Frontal cortex (tissue), 2 donors: ENCODE measurements around a stretch of chr14.

DNA sequence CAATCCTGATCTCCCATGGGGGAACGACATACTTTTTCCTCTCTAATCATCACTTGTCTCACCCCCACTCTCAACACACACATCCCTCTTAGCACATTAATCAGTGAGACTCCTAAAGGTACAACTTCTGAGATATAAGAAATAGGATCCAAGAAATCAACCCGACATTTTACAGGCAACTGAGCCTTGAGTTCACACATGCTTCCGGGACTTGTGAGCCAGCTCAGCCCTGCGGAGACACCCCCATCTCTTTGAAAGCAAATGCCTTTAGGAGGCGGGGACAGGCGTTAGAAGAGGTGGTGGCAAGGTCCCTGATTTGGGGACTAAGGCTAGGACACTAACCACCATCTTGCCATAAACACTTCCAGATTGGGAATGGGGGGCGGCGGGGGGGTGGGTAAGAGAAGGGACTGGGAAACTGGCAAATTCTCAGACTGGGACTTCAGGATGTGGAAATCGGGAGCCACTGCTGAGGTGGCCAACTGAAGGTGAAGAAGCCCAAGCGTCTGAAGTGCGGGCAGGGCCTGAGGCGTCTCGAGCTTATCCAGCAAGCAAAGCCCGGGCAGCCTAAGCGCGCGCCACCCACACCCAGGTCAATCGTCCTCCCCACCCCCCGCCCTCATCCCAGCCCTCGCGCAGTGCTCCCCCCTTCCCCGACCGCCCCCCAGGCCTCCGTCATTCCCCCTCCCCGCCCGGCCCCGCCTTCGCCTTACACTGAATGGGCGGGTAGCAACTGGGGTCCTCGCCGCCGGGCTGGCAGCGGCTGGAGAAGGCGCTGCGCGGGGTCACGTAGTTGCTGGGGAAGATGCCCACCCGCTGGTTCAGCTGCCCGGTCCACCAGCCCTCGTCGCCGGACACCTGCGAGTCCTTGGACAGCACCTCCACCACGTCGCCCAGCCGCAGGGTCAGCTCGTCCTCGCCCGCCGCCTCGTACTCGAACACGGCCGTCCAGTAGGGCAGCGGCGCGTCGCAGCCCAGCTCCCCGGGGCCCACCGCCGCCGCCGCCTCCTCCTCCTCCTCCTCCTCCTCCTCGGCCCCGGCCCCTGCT lies 936 bp downstream of the MAP3K9 start:
- RAMPAGE, long total RNA, result no peak

GRCh38 chr14:70882880-70883599 lies 24.2 kb upstream of the PCNX1 start:
- RAMPAGE, long total RNA, result no peak

- RAMPAGE, long total RNA, result no peak
These were observed 11.6 kb downstream of the PCNX1 start for GRCh38 chr14:70918802-70919385.

- RAMPAGE, long total RNA, result no peak
These were observed 66.0 kb downstream of the PCNX1 start for GRCh38 chr14:70973011-70973881.

- RAMPAGE, long total RNA, result no peak
These were observed 92.0 kb downstream of the PCNX1 start for GRCh38 chr14:70999133-70999782.

GRCh38 chr14:71353155-71353947 lies 33.1 kb downstream of the SIPA1L1 start:
- RAMPAGE, long total RNA, result no peak

DNA sequence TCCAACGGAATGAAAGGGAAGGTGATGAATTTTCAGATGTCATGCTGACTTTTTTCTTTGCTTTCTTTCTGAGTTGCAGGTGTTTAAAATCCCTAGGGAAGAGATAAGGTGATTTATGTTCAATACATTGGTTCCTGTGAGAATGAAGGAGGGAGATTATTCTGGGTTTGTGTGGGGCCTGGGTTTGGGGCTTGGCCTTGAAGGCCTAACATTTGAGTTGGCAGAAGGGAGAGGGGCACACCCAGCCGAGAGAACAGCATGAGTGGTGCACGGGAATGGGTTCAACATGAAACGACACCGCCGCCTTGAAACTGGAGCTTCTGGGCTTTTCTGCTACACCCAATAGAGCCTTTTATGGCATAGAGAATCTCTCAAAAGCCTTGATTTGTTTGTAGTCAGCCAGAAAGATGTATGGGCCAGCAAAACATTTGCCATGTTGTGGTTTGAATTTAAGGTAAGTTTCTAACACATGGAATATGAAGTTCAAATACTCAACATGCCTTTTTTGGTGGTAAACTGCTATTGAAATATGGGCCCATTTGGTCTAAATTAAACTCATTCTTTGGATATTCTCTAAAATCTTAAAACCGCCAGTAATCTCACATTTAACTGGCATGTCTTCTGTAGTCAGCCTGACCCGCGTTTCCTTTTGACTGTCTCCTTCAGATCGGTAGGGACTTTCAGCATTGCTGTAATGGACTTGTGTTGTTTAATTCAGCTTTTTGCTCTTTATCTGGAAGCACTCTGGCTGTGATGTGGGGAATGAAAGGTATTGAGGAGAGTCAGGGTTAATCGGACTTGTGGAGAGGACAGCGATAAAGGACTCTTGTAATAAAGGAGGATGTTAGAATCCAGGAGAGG lies 64.1 kb downstream of the SIPA1L1 start:
- RAMPAGE, long total RNA, result no peak

DNA sequence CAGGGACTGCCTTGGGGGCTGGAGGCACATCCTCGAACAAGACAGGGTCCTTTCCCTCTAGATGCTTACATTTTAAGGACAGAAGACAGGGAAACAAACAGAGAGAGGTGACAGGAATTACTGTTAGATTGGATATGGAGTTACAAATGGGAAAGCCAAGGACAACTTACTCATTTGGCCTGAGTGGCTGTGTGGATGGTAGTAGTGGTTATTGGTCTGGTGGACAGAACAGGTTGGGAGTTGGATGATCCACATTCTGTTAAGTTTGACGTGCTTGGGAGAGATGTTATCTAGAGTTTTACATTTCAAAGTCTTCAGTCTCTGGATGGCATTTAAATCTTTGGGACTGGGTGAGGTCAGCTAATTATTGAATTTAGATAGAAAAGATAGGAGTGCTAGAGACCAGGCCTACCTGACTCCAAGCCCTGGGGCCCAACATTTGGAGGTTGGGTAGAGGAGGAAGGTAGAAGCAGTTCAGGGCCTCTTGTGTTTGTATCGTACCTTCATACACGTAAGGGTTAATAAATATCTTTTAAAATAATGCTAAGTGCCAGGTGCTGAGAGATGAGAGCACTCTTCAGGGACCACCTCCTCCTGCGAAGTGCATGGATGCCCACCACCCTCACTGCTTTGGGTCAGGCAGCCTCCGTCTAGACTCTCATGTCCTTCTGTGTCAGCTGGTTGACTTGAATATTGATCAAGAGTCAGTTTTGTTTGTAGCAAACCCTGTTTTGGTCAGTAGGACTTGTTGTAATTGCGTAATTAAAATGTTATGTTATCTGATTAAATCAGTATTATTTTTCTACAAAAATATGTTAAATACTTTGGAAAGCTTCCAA lies 151.4 kb downstream of the SIPA1L1 start:
- RAMPAGE, long total RNA, result no peak

GRCh38 chr14:71573837-71574632 lies 253.8 kb downstream of the SIPA1L1 start:
- RAMPAGE, long total RNA, result no peak

GRCh38 chr14:72450676-72451588 lies 443.0 kb downstream of the DPF3 start:
- RAMPAGE, long total RNA, result no peak

GRCh38 chr14:72529057-72529568 lies 364.8 kb downstream of the DPF3 start:
- RAMPAGE, long total RNA, result no peak

DNA sequence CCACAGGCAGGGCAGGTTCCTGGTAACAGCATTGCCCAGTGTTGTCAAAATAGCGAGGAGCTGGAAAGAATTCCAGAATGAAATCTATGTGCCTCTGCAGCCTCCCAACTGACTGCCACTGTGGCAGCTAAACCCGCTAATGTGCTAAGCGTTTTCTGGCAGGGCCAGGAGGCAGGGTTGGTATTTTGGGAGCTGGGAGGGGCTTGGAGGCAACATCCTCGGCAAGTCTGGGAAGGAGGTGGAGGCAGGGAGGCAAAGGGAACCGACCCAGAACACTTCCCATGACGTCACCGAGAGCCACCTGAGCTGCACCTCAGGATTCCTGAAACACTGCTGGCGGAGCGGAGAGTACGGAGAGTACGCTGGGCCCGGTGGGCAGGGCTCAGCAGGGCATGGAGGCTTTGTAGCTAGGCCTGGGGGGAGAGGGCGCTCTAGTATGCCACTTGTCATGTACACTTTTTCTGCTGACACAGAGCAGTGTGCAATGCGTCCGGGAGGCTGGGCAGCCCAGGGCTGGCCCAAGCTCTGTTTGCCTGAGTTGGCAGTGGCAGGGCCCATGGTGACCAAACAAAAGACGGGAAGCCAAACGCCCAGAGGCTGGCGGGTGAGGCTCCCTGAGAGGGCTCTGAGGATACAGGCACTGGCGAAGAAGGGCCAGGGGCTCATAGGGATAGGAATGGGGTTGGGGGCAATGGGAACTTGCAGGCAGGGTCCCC lies 81.5 kb downstream of the DPF3 start:
- RAMPAGE, long total RNA, result no peak

- RAMPAGE, long total RNA, result no peak
These were observed 3.2 kb downstream of the DCAF4 start for GRCh38 chr14:72929579-72929836.

DNA sequence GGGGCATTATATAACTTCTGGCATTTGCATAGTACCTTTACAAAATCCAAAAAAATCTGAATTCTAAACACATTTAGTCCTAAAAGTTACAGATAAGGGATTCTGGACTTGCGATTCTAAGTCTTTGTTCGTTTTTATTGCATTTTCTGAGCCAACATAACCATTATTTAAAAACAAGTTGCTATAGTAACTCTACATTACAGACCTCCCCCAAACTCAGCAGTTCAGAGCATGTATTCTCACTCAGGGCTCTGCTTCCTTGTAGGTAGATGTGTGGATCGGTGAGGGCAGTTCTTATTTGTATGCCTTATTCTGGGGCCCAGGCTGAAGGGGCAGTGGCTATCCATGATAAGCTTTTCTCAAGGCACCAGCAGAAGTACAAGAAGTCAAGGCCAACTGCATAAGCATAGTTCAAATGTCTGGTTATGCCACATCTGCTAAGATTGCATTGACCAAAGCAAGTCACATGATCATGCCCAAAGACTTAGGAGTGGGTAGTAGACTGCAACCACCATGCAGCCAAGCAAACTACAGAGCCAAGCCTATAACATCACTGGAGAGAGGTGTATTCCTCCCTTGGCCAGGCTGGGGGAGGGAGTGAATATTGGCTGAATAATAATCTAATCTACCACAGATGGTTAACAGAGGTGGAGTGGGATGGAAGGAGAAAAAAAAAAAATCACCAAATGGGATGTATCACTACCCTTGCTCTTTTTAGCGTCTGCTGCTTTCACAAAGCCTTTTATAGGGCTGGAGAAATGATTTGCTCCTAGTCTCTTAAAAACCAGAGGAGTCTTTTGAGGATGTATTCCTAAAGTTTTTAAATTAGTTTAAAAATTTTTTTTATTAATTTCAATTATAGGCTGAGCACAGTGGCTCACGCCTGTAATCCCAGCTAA lies 4.6 kb downstream of the PSEN1 start:
- RAMPAGE, long total RNA, result no peak

DNA sequence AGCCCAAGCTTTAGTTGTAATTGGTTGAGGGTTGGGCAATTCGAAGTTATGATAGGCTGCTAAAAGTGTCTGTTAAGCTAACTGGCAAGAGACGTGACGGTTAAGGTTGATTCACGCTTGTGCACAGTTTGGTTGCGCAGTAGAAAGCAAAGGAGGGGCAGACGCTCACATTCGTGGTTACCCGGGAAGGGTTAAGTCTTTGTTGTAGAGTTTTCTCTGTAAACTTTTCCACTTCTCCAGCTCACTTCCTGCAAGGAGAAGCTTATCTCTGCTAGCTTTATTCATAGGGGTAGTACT lies 336 bp upstream of the NUMB start:
- RAMPAGE, long total RNA, result no peak

DNA sequence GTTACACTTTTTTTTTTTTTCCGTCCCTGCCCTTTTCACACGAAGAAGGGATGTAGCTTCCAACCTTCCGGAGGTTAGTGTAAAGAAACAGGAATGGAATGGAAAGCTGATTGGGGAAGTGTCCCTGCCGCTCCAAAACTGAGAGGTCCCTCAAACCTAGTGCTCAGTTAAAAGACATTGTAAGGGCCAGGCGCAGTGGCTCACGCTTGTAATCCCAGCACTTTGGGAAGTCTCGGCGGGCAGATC lies 1.0 kb downstream of the ACOT2 start:
- RAMPAGE, long total RNA, result no peak

- RAMPAGE, long total RNA, result no peak
These were observed 1.7 kb downstream of the PNMA1 start for GRCh38 chr14:73712325-73713016.

DNA sequence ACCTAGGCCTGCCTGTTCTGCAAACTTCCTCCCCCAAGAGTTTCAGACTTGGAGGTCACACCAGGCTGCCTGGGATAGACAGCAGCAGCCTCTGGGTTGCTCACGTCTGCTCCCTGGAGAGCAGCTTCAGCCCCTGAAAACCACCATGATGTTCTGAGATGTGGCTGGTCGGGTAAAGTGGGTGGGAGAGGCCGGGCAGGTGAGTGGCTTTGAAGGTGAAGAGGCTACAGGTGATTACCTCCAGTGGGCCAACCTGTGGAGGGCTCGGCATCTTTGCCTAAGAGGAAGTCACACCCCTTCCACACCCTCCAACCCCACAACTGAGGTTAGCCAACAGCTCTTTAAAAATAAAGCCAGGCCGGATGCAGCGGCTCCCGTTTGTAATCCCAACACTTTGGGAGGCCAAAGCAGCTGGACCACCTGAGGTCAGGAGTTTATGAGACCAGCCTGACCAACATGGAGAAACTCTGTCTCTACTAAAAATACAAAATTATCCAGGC lies 8.8 kb downstream of the MIDEAS start:
- RAMPAGE, long total RNA, result no peak

- RAMPAGE, long total RNA, result no peak
These were observed 23.2 kb upstream of the MIDEAS start for GRCh38 chr14:73783108-73783861.

GRCh38 chr14:73973706-73974239 lies 23.7 kb downstream of the COQ6 start:
- RAMPAGE, long total RNA, result no peak